Endothelial cell (in vitro differentiated cells): ENCODE results near the gene OVCH1.

DNA sequence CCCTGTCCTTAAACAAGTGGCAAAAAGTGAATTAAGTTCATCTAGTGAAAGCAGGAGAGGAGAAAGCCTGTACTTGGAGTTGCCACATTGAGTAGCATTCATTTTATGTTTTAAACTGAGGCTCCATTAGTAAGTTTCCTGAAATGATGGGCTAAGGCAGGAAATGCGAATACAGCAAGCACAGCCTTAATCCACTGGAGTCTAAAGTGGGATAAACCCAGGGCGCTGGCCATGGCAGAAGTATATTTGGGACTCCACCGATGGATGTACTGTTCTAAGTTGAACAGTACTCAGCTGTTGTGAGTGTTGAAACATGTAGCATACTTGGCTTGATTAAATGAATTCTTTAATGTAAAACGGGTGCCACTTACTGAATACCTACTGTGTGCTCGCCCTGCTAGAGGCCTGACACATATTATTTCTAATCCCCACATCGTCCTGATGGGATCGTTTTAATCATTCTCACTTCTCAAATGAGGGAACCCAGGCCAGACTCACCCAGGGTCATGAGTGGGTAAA is 999 bp downstream of the SSPN start:
- PRO-cap = no peak

- PRO-cap = no peak
Observed at GRCh38 chr12:26287885-26288751, 92.7 kb downstream of the SSPN start.

DNA sequence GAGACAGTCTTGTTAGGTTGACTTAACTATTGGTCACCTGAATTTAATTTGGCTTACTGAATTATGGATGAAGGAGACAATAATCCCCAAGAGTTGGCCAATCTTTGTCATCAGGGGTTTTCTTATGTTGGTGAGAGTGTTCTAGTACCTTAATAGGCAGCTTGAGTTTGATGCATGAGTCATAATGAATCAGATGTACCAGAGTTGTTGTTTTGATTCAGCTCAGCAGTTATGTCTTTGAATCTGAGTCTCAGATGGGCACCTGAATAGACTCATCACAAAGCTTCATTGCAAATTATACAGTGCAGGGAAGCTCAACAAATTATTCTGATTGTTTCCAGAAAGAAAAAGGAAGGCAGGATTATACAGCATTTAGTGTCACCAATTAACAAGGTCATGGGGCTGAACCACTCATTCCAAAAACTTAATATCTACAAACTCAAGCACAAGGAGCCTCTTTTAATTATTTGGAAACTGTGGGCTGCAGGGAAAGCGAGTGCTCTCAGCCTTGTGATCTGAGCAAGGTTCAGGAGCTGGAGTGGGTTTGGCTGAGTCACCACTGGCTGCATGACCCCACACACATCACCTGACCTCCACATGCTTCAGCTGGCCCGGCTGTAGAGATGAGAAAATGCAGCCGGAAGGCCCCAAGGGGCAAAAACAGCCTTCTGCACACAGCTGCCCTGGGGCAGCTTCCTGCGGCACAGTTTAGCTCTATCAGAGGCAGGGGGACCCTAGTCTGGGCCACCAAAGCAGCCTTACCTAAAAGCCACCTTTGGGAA is 123.0 kb downstream of the SSPN start:
- PRO-cap = no peak

- PRO-cap = no peak
Observed at GRCh38 chr12:26494036-26494534, 298.7 kb downstream of the SSPN start.

GRCh38 chr12:26513299-26514026 is 318.1 kb downstream of the SSPN start:
- PRO-cap = no peak

GRCh38 chr12:27185636-27185975 is 58.5 kb upstream of the STK38L start:
- PRO-cap = no peak

DNA sequence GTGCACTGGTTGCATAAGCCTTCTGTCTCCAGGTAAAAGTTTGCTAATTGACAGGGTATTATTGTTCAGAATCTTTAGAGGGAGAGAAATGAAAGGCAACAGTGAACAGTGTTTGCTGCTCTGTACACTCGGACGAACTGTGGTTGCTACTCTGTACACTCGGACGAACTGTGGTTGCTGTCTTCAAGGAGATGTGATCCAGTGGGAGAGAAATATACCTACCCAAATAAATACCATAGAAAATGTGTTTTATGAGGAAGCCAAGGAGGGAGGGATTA is 2.6 kb downstream of the STK38L start:
- PRO-cap = no peak

DNA sequence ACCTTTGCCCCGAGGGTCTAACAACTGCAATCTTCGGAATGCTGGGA is 193 bp upstream of the BMAL2 start:
- PRO-cap = no peak

DNA sequence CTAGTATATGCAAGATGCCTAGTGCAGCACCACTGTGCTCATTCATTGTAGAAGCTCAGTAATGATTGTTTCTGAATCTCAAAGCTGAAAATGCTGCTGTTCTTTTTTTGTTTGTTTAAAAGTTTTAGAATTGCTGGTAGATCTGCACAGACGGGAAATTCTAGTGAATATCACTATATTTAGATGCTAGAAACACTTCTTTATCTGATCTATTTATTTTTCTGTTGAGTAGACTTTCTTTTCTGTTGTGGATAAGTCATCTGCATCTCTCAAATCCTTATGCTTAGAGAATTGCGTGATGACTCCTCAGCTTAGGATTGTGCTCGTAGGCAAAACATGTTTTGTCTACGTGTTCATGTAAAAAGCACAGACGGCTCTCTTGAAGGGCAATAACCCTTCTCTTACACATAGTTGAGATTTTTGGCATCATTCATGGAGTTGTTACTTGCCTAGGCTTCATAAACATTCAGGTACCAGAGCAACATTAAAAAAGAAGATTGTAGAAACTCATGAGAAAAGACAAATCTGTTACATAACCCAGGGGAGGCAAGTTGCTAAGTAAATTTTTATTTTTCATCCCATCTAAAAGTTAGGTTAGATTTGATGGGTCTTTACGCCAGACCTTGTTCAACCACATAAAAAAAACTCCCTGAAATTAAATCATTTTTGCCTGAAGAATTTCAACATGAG is 18.6 kb downstream of the PPFIBP1 start:
- PRO-cap = no peak

- PRO-cap = no peak
Observed at GRCh38 chr12:27561314-27561900, 37.4 kb downstream of the PPFIBP1 start.

GRCh38 chr12:27595121-27595684 is 71.2 kb downstream of the PPFIBP1 start:
- PRO-cap = bidirectional peak, plus-strand start at chr12:27595486, minus-strand start at chr12:27595410

GRCh38 chr12:27754843-27755934 is 24.8 kb upstream of the KLHL42 start:
- PRO-cap = no peak

GRCh38 chr12:27787497-27788093 is 7.6 kb upstream of the MANSC4 start:
- PRO-cap = no peak

GRCh38 chr12:27802315-27802851 is 22.3 kb upstream of the MANSC4 start:
- PRO-cap = no peak

GRCh38 chr12:27822017-27822839 is 42.2 kb upstream of the MANSC4 start:
- PRO-cap = no peak

- PRO-cap = no peak
Observed at GRCh38 chr12:28204536-28205273, 14.4 kb downstream of the CCDC91 start.

- PRO-cap = no peak
Observed at GRCh38 chr12:28253105-28253730, 63.0 kb downstream of the CCDC91 start.

DNA sequence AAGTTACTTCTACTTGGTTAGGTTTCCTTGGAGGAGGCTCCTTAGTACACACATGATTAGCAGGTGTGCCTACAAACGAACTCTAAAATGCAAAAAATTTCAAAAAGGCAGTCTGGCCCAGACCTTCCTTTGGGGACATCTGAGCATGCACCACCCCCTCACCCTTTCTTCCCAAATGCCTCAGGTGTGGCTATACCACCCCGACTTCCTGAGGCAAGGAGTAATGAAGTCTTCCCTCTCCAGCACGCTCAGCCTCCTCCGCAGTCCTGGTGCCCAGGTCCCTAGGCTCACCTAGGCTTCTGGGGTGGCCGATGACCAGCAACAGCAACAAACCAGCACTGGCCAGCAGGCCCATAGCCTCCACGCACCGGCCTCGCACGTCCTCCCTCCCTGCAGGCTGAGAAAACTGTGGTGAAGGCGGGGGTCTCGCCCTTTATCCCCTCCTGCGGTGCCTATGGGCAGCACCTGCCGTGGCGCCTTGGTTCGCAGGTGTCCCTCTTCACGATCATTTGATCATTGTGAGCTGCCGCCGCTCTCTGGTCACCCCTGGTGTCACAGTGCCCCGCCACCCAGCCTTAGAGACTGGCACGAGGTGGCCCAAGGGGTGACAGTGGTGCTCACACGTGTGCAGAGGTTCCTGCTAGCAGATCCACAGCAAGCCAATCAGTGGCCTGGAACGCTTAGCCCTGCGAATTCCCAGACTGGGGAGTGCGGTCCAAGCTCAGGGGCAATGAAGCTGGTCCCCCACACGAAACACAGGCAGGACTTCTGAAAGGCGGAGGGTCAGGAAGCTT is at the start of gene OVCH1:
TSS of gene OVCH1 (minus strand) at position 355 of the 794 bp plus-strand sequence.
- PRO-cap = no peak

DNA sequence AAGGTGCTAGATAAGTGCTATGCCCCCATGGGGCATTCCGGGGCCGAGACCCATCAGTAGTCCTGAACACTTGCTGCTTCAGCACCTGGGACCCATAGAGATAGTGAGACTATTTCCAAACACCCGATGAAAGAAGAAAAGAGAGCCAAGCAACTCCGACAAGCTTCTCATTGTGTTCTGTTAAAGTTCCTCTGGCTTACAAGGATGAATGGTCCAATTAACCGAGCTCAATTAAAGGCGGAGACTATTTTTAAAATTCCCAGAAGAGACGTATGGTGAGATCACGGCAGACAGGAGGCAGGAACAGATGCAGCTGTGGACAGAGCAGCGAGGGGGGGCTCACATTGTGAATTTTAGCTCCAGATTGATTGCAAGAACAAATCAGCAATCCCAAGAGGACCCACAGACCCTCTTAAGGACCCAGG is 142.5 kb upstream of the OVCH1 start:
- PRO-cap = no peak

- PRO-cap = no peak
Observed at GRCh38 chr12:29741417-29742119, 42.2 kb downstream of the TMTC1 start.